ENCODE data around the genes AGBL3, STMP1, SLC13A4, MTPN and CREB3L2.

DNA sequence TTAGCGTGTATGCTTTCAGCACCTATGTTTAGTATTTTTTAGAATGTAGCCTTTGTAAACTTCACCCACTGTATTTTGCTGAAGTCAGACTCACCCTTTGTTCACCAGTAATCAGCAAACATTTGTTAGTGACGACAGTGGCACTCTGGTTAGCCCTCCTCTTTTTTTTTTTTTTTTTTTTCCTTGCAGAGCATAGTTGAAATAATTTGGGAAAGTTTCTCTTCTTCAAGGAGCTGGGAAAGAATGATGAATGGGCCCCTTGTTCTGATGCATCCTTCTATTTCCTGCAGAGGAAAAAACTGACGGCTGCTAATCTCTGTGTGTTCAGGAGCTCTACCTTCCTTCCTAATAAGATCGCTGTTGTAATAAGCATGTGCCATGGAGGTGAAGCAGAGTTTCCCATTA, 59.4 kb upstream of the CALD1 start:
- PRO-cap, 5 experiments, result no peak in any of the 5 experiments
- RAMPAGE, long total RNA, 2 experiments, result no peak in any of the 2 experiments
- RRBS, result no CpG with 5 or more reads among the region's 4 CpGs

GRCh38 chr7:134781046-134781922, 1.9 kb downstream of the CALD1 start:
- PRO-cap, 5 experiments, result no peak in any of the 5 experiments
- RAMPAGE, long total RNA, 2 experiments, result no peak in any of the 2 experiments
- RRBS, result no CpG with 5 or more reads among the region's 3 CpGs

DNA sequence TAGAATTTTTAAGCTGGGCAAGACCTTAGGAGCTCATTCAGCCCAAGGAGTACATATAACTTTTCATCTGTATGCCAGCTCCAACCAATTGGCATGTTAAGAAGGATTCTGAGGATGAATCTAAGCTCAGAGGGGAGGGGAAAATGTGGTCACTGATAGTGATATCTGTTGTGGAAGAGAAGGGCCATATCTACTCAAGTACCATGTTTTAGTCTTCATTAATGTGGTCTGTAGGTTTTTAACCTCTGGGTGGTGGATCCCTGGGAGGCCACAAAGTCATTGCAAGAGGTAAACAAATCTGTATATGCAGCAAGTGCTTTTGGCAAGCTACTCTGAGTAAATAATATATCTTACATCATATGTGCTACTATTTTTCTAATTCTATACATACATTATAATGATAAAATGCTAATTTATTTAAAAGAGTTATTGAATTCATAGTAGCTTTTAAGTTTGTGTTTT, 6.5 kb downstream of the CALD1 start:
- PRO-cap, 5 experiments, result no peak in any of the 5 experiments
- RAMPAGE, long total RNA, 2 experiments, result no peak in any of the 2 experiments

GRCh38 chr7:134890641-134891027, 95.7 kb upstream of the AGBL3 start:
- PRO-cap, 5 experiments, result no peak in any of the 5 experiments
- RAMPAGE, long total RNA, 2 experiments, result no peak in any of the 2 experiments
- RRBS, result no CpG with 5 or more reads among the region's 2 CpGs

DNA sequence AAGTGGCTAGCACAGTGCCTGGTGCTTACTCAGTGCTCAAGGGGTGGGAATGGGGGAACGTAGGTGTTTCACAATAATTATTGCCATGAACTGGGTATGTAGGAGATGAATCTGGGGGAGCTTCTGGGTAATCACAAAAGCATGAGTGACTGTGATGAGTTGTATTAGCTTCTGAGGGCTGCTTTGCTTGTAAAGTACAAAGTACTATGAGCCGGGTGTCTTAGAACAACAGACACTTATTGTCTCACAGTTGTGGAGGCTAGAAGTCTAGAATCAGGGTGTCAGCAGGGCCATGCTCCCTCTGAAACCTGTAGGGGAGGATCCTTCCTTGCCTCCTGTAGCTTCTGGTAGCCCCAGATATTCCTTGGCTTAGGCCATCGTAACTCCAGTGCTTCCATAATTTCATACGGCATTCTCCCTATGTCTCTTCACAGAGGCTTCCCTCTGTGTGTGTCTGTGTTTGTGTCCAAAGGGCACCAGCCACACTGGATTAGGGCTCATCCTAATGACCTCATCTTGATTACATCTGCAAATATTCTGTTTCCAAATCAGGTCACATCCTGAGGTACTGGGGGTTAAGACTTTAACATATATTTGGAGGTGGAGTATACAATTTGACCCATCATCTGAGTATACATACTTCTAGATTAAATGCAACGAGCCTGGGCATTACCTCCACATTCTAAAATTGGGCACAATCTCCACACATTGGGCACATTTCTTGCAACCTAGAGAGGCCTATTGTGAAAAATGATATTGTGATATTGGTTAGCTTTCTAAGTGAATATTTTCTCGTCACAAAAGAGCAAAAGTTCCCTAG, 84.7 kb upstream of the AGBL3 start:
- PRO-cap, 5 experiments, result peak in 4 of 5 experiments; most common plus-strand start position 207 of the sequence (in 1); most common minus-strand start position 452 of the sequence (in 3)
- RAMPAGE, long total RNA, 2 experiments, result no peak in any of the 2 experiments
- RRBS, result no CpG with 5 or more reads among the region's 6 CpGs

DNA sequence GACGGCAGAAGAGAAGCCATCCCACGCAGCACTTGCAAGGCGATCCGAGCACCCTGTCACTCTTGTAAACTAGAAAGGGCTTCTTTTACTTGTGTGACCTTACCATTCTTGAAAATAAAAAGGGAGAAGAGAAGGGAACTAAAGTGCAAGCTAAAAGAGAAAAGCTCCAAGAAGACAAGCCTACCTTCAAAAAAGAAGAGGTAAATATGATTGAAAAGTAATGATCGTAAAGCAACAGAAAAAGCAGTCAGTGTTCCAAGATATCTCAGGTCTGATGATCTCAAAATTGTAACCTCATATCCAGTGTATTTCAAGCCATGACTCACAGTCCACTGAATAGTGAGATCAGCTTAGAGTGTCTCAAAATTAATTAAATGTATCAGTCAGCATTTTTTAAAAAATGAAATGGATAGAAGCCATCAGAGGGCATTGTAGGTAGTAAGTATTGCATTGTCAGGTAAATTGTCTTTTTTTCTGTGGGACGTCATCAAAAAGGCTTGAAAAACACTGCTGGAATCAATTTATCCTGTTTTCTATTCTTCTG, 50.7 kb upstream of the AGBL3 start:
- PRO-cap, 5 experiments, result no peak in any of the 5 experiments
- RAMPAGE, long total RNA, 2 experiments, result no peak in any of the 2 experiments
- RRBS, result no CpG with 5 or more reads among the region's 6 CpGs

GRCh38 chr7:134986301-134987460, at the start of gene AGBL3:
Gene AGBL3, plus strand, starts transcription at chr7:134986508.
- PRO-cap, 5 experiments, result peak in 5 of 5 experiments; most common plus-strand start chr7:134986780 (in 2); most common minus-strand start chr7:134986404 (in 3)
- RAMPAGE, long total RNA, 2 experiments, result no peak in any of the 2 experiments
- RRBS, result under 1% methylated on average over 24 of the region's 74 CpGs

DNA sequence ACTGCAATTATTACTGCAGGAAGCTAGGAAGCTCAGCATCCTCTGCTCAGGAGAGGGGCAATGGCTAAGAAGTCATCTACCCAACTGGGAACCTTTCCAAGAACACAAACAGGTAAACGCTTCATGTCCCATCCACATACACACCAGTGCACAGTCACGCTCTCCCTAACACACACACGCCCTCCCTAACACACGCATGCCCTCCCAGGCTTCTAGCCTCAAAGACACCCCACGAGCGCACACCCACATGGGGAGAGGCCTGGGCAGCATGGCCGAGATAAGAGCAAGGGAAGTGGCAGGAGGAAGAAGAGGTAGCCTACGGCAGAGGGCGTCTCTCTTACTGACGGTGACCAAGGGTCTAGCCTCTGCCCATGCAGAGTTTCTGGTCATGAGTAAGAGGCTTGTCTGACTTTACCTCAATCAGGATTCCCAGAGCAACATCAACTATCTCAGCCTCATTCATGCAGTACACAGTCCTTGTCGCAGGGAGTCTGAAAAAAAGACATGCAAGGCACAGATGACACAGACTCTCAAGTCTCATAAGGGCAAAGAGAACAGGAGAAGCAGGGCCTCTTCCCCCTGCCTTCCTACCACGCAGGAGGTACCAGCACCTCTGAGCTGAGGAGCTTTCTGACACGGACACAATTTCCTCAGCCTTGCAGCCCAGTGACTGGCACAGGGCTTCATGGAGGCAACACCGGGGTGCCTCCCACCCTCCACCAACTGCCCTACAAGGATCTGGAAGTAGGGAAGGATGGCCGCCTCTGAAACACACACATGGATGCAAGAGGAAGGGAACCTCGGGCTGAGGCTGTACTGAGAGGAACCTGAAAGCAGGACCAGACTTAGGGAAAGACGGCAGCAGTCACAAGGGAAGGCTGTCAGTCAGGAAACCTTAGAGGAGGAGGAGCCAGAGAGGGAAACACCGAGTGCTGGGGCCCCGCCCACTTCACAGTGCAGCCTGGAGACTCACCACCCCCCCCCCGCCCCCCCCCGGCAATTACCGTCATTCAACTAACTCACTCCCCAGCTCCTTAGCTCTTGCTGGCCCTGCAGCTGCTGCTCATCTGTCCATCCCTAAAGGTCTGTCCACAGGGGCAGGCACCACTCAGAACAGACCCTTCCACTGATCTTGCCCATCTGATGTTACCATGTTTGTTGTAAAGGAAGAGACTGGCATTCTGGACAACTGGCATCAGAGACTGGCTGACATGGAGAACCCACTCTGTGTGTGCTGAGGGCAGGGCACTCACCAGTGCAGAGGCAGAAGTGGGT, 2.8 kb downstream of the CYREN start:
- PRO-cap, 5 experiments, result peak in 2 of 5 experiments; most common plus-strand start position 551 of the sequence (in 1); most common minus-strand start position 869 of the sequence (in 1)
- RAMPAGE, long total RNA, 2 experiments, result no peak in any of the 2 experiments
- RRBS, result no CpG with 5 or more reads among the region's 22 CpGs

GRCh38 chr7:135178935-135179907, 8.7 kb upstream of the CYREN start:
- PRO-cap, 5 experiments, result no peak in any of the 5 experiments
- RAMPAGE, long total RNA, 2 experiments, result no peak in any of the 2 experiments
- RRBS, result no CpG with 5 or more reads among the region's 12 CpGs

- PRO-cap, 5 experiments, result peak in 5 of 5 experiments; most common plus-strand start chr7:135662514 (in 3); most common minus-strand start chr7:135662359 (in 2)
- RAMPAGE, long total RNA, 2 experiments, result start-site peak on the plus strand in 1 of 2 experiments, at chr7:135662490-135662543 at its widest, 883 reads per replicate
- RRBS, result under 1% methylated on average over 23 of the region's 61 CpGs
These were observed at the start of gene STMP1 for GRCh38 chr7:135662157-135662761. Gene STMP1, plus strand, starts transcription at chr7:135662514.

DNA sequence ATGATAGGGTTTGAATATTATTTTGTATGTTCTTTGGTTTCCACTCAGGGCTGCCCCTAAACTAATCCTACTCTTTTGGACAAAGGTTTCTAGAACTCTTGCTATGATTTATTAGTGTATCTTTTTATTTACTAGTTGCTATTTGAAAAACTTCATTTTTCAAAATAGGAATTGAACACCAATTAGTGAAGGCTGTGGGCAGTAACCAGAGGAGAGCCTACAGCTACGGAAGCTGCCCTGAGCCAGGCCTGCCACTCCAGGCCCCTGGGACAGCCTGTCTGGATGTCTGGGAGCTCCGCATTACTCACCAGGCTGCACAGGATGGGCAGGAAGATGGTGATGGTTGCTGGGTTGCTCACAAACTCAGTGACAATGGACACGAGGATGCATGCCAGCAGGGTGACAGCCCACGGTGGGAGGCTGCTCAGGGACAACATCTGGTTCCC, 22.9 kb downstream of the STMP1 start:
- PRO-cap, 5 experiments, result no peak in any of the 5 experiments
- RAMPAGE, long total RNA, 2 experiments, result no peak in any of the 2 experiments
- RRBS, result no CpG with 5 or more reads among the region's 4 CpGs

DNA sequence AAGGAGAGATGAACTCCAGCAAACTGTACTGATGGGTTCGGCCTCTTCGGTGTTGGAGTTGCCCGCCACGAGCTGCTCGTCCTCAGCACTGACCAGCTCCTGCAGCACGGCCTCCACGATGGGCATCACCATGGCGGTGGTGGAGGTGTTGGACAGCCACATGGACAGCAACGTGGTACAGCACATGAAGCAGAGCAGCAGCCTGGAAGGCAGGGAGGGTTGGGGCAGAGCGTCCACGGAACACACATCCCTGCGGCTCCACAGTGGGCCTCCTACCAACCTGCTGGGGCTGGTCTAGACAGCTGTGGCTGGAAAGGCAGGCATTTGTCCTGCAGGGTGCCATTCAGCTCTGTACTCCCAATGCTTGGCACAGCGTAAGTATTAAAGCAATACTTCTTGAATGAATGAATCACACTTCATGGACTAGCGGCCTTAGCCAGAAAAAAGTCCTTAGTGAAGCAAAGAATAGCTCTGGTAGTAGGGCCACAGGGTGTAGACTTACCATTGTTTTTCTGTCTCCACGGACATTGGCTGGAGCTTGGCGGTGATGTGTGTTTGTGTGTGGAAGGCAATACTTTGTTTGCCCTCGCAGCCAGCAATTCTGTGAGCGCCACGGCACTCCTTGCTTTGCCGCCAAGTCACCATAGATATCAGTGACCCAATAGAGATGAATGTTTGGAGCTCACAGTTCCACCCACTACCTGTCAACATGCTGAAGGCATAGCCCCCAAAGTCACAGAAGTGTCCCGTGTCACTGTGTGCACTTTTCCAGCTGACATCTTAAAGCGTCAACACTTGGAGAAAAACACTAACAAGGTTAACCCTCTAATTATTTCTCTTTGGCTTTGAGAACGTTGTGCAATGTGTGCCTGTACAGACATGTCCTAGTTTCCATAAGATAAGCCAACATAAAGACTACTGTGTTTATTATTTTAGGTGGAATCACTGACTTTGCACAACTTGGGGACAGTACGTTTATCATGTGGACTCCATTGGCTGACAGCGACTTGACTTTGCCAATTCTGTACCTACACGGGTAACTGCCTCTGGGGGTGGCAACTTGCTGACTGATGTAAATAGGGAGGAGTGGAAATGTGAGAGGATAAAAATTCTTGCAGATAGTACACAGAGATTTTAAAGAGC, 21.5 kb downstream of the SLC13A4 start:
- PRO-cap, 5 experiments, result no peak in any of the 5 experiments
- RAMPAGE, long total RNA, 2 experiments, result no peak in any of the 2 experiments
- RRBS, result no CpG with 5 or more reads among the region's 26 CpGs

GRCh38 chr7:135728045-135728941, at the start of gene SLC13A4:
Gene SLC13A4, minus strand, starts transcription at chr7:135728186.
- PRO-cap, 5 experiments, result no peak in any of the 5 experiments
- RAMPAGE, long total RNA, 2 experiments, result no peak in any of the 2 experiments
- RRBS, result no CpG with 5 or more reads among the region's 19 CpGs

DNA sequence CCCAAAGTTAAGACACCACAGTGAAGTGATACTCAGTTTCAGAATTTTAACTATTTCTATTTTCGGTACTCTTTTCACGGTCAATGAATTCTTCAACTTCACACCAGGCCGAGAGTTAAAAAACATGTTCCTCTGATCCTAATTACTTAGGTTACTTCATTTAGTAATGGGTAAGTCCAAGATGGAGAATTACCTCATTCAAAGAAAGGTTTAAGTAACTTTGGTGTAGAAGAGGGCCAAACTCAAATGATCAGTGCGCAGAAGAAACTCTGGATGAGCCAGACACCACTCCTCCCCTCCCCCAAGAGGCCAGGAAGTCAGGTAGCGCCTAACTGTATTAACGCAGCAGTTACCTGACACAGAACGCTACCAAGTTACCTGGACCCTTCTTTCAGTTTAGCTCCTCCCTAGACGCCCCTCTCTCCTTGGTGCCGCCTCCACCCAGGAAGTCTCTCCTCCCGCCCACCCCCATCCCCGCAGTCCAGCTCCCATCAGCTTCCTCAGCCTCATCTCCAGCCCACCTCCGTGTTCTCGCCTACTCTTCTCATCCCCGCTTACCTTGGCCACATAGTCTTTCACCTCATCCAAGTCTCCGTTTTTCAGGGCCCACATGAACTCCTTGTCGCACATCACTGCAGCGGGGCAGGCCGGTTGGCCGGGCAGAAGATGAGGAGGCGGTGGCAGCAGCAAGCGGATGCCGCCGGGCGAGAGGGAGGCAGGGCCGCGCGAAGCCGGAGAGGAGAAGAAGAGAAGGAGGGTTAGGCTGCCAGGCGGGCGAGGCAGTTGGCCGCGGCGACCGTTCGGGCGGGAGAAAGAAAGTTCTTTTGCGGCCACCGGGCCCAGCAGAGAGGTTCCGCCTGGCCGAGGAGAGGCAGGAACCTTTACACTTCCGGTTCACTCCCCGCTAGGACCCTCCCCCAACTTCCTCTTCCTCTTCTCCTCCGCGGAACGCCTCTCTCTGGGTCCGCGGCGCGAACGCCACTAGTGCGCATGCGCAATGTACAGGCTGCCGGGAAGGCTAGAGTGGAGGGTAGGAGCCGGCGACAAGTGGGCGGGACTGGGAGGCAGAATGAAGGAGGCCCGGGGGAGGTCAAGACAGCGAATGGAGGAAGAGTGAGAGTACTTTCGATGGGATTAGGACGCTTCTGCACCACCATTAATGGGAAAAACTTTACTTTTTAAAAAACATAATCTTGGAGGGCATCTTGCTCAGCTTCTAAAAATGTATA, at the start of gene MTPN:
Gene MTPN, minus strand, starts transcription at position 889 of the 1,229 bp plus-strand sequence.
- PRO-cap, 5 experiments, result peak in 5 of 5 experiments; most common plus-strand start position 1,046 of the sequence (in 2); most common minus-strand start position 866 of the sequence (in 3)
- RAMPAGE, long total RNA, 2 experiments, result start-site peak on the minus strand in 2 of 2 experiments, centred at positions 866 to 877 of the sequence, 166 to 258 reads per replicate
- RRBS, result 1% methylated on average over 18 of the region's 60 CpGs

- PRO-cap, 5 experiments, result no peak in any of the 5 experiments
- RAMPAGE, long total RNA, 2 experiments, result no peak in any of the 2 experiments
- RRBS, result no CpG with 5 or more reads among the region's 4 CpGs
These were observed 56.3 kb upstream of the MTPN start for GRCh38 chr7:136033314-136033921.

DNA sequence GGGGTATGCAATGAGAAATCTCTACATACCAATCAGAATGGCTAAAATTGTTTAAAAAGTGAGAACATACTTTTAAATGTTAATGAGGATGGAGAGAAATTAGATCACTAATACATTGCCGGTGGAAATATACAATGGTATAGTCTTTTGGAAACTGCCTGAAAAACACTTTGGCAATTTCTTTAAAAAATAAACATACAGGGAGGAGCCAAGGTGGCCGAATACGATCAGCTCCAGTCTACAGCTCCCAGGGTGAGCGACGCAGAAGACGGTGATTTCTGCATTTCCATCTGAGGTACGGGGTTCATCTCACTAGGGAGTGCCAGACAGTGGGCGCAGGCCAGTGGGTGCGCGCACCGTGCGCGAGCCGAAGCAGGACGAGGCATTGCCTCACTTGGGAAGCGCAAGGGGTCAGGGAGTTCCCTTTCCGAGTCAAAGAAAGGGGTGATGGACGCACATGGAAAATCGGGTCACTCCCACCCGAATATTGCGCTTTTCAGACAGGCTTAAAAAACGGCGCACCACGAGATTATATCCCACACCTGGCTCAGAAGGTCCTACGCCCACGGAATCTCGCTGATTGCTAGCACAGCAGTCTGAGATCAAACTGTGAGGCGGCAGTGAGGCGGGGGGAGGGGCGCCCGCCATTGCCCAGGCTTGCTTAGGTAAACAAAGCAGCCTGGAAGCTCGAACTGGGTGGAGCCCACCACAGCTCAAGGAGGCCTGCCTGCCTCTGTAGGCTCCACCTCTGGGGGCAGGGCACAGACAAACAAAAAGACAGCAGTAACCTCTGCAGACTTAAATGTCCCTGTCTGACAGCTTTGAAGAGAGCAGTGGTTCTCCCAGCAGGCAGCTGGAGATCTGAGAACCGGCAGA, 37.2 kb upstream of the CHRM2 start:
- PRO-cap, 5 experiments, result no peak in any of the 5 experiments
- RAMPAGE, long total RNA, 2 experiments, result no peak in any of the 2 experiments
- RRBS, result no CpG with 5 or more reads among the region's 33 CpGs

- PRO-cap, 5 experiments, result no peak in any of the 5 experiments
- RAMPAGE, long total RNA, 2 experiments, result no peak in any of the 2 experiments
- RRBS, result 33% methylated on average over 1 of the region's 6 CpGs
These were observed 111.2 kb upstream of the PTN start for GRCh38 chr7:137454770-137455172.

DNA sequence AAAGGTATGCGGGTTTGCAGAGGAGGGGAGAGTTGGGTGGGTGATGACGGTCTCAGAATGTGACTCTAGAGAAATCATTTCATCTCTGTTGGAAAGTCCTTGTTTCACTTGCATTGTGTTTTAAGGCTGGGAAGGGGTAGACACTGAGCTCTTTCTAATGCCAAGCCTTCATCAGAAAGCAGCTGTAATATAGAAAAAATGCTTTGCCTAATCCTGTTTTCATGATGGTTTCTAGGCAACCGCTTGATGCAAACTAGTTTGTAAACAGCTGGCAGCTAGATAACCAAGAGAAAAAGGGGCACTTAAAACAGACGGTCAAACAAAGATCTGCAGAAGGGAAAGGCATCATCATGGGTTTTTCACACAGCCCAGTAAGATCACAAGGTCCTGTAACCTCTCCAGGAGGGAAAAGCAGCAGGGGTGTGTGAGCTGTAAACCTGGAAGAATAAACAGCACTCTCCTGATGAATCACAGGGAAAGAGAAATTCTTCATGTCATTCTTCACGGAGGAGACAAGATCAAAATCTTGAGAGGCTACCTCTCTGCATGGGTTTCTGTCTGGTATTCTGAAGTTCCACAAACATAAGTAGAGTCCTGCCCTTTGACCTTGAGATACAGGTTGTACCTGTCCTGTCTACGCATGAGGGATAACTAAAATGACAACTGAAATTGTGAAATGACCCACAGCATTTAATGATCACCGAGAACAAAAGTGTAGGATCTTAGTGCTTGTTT, 48.2 kb downstream of the CREB3L2 start:
- PRO-cap, 5 experiments, result no peak in any of the 5 experiments
- RAMPAGE, long total RNA, 2 experiments, result no peak in any of the 2 experiments
- RRBS, result no CpG with 5 or more reads among the region's 7 CpGs

DNA sequence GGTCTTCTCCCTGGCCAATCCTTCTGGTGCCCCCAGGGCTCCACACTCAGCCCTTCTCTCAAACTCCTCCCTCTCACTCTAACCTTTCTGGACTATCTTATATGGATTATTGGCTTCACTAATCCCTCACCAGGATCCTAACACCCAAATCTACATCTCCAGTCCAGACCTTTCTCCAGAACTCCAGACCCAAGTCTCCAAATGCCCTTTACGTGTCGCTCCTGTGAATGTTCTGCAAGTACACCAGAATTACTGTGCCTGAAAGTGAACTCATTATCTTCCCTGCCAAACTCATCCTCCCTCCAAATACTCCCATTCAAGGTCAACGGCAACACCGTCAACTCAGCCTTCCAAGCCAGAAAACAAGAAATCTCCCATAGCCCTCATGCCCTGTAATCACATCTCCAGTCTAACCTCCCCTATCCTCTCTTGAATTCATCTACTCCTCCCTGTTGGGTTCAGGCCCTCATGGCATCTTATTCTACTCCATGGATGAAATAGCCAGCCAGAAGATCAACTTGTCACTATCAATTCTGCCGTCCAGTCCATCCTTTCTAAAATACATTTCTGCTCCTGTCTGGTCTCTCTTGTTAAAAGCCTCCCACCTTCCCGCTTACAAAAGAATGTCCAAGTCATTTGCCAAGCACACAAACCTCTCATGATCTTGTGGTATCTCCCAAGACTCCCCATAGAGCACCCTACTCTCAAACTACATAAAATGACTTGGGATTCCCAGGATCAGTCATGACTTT, 12.2 kb downstream of the CREB3L2 start:
- PRO-cap, 5 experiments, result no peak in any of the 5 experiments
- RAMPAGE, long total RNA, 2 experiments, result no peak in any of the 2 experiments
- RRBS, result no CpG with 5 or more reads among the region's 6 CpGs

DNA sequence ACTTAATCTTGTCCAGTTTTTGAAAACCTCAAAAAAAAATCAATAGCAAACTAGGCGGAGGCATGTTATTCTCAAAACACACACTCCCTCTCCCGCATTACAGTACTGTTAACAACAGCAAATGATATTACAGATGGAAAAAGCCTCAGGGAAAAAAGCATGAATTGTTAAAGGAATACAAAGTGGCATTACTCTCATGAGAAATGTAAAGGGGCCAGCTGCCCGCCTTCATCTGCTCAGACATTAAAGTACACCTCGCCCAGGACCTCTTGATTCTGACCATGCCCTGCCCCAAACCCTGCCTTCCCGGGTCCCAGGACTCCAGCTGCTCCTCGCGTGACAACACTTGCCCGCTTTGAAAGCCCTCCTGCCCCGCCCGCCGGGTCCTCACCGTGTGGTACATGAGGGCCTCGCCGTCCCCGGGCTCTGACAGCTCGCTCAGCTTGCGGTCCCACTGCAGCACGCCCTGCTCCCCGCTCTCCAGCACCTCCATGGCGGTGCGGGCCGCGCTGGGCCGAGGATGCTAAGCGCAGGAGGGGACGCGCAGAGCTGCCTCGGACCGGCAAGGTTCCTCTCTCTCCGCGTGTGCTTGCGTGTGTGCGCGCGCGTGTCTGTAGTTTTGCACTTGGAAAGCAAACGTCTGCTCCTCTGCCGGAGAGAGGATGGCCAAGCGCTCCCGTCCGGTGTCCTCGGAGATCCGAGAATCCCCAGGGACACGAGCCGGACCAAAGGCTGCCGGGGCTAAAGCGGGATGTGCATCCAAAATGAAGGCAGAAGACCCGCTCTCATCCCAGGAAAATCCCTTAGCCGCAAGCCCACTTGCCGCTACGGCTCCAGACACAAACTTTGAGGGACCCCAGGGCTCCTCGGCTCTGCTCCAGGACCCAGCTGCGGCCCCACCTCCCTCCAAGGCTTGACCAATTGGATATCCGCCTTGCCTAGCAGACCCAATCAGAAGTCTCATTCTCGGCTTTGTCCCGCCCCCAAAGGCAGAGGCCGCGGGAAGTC, at the start of gene CREB3L2:
Gene CREB3L2, minus strand, starts transcription at position 874 of the 1,008 bp plus-strand sequence.
- PRO-cap, 5 experiments, result peak in 5 of 5 experiments; most common minus-strand start position 874 of the sequence (in 5)
- RAMPAGE, long total RNA, 2 experiments, result start-site peak on the minus strand in 1 of 2 experiments, centred at position 877 of the sequence, 777 reads per replicate
- RRBS, result under 1% methylated on average over 17 of the region's 58 CpGs

Measured in liver (tissue), 9 donors.